Neural progenitor cell (in vitro differentiated cells): ENCODE measurements around a stretch of chr21.

DNA sequence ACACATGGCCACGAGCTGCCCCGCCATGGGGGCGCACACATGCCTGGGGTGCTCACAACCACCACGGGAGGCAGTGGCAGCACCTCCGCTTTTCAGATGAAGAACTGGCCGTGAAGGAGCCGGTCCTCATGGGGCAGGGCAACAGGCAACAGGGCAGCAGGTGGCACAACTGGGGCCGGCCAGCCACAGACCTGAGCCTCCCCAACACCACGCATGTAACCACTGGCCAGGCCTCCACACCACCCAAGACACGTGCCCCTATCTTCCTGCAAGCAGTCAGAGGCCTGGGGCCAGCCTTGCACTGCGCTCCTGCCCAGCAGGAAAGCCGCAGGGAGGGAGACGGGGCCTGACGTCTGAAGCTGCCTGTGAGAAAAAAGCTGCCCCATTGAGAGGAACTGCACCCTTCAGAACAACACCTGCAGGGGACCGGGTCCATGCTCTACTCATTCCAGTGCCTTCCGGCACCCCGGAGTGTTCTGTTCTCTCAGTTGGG lies 5403.8 kb upstream of the TPTE start:
- RAMPAGE, long total RNA = no peak

GRCh38 chr21:5127306-5127524 lies 5394.2 kb upstream of the TPTE start:
- RAMPAGE, long total RNA = no peak

DNA sequence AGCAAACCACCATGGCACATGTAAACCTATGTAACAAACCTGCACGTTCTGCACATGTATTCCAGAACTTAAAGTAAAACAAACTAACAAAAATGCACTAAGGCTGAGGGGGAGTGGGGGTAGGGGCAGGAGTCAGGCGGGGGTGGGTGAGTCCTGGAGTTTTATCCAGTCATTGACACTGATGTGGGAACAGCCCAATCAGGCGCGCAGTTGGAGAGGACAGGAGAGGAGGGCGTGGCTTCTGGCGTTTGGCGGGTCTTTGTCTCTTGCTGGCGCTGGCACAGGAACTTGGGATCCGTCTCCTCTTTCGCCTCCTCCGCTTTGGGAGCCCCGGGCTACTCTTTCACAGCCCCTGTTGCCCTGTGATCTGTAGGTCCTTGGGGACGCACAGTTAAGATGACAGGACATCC lies 4968.0 kb upstream of the TPTE start:
- RAMPAGE, long total RNA = no peak

DNA sequence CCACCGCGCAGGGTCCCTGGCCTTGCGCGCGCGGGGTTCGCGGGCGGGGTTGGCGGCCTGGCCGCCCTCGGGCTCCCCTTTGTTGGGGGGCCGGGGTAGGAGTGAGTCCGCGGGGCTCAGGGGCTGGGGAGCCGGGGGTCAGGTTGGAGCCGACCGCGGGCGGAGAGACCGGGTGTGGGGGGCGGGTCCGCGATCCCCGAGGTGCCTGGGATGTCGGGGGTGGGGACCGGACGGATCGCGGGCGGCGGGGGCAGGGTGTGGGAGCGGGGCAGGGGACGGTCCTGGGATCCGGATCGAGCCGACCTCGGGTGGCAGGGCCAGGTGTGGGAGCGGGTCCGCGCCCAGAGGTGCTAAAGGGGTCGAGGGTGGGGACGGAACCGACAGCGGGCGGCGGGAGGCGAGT lies 4410.0 kb upstream of the TPTE start:
- RAMPAGE, long total RNA = no peak

DNA sequence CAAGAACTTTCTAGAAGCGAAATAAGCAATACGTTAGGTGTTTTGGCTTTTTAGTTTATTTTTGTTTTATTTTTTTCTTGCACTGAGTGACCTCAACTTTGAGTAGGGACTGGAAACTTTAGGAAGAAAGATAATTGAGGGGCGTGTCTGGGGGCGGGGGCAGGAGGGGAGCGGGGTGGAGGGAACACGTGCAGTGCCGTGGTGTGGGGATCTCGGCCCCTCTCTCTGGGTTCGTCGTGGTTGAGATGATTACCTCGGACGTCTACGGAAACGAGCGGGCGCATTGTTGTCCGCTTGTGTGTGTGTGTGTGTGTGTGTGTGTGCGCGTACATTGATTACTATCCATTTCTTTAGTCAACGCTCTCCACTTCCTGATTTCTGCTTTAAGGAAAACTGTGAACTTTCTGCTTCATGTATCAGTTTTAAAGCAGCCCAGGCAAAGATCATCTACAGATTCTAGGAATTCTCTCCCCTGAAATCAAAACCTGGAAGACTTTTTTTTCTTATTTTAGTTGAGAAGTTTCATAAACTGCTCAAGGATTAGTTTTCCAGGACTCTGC lies 4399.7 kb upstream of the TPTE start:
- RAMPAGE, long total RNA = no peak

DNA sequence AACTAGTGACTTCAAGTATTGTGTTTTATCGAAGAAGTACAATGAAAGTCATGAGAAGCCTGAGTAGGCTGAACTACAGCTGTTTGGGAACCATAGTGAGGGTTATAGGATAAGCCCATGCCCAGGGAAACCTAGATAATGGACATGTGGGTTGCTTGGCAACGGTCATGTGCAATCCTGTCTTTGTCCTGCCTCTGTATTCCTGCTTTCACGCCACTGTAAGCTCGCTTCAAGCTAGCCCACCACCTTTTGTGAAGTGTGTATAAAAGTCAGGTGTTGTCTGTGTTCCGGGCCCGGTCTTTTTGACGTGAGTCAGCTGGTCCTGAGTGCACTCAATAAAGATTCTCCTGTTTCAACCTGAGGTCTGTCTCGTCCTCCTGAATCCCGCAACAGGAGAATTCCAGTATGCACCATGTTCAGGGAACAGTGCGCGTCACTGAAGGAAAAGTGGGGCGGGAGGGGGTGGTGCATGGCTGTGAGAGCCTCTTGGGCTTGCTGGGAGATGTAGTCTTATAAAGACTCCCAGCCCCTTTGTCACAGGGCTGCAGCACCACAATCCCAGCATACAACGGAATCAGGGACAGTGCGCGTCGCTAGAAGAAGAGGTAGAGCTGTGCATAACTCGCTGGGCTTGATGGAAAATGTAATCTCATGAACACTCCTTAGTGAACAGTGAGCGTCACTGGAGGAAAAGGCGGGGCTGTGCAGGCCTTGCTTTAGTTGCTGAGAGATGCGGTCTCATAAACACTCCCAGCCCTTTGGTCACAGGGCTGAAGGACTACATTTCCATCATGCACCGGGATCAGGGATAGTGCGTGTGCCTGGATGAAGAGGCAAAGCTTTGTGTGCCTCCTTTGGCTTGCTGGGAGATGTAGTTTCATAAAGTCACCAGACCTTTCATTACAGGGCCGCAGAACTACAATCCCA lies 4152.2 kb upstream of the TPTE start:
- RAMPAGE, long total RNA = no peak

DNA sequence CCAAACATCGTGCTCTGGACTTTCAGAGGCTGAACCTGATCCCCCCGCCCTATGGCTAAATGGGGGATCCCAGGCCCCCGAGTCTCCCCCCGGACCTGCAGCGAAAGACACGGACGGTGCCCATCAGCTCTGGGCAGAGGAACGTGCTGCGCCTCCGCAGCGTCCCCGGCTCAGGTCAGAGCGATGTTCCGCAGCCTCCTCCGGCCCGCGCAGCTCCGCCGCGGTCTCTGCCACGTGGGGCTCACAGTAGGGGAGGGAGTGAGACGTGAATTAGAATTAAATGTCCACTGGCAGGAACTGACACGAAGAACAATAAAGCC lies 4053.1 kb upstream of the TPTE start:
- RAMPAGE, long total RNA = no peak

DNA sequence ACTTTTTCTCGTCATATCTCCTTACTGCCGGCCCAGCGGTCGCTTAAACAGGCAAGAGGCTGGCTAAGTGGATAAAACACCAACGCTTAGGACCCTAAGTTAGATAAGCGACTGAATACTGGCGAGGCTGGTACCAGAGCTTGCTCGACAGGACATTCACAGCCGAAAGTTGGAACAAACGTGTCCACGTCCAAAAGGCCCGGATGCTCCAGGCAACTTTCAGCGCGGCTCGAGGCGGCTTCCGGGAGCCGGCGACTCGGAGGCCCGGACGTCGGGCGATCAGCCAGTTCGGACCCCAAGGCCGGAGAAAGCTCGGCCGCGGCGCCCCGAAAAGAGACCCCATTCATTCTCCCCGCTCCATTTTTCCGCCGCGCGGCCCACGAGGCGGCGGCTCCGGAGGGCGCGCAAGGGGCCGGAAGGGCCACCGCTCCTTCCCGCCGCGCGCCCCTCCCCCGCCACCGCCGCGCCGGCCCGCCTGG lies 4022.8 kb upstream of the TPTE start:
- RAMPAGE, long total RNA = no peak

DNA sequence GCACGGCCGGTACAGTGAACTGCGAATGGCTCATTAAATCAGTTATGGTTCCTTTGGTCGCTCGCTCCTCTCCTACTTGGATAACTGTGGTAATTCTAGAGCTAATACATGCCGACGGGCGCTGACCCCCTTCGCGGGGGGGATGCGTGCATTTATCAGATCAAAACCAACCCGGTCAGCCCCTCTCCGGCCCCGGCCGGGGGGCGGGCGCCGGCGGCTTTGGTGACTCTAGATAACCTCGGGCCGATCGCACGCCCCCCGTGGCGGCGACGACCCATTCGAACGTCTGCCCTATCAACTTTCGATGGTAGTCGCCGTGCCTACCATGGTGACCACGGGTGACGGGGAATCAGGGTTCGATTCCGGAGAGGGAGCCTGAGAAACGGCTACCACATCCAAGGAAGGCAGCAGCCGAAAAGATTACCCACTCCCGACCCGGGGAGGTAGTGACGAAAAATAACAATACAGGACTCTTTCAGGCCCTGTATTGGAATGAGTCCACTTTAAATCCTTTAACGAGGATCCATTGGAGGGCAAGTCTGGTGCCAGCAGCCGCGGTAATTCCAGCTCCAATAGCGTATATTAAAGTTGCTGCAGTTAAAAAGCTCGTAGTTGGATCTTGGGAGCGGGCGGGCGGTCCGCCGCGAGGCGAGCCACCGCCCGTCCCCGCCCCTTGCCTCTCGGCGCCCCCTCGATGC lies 2267.3 kb upstream of the TPTE start:
- RAMPAGE, long total RNA = no peak

DNA sequence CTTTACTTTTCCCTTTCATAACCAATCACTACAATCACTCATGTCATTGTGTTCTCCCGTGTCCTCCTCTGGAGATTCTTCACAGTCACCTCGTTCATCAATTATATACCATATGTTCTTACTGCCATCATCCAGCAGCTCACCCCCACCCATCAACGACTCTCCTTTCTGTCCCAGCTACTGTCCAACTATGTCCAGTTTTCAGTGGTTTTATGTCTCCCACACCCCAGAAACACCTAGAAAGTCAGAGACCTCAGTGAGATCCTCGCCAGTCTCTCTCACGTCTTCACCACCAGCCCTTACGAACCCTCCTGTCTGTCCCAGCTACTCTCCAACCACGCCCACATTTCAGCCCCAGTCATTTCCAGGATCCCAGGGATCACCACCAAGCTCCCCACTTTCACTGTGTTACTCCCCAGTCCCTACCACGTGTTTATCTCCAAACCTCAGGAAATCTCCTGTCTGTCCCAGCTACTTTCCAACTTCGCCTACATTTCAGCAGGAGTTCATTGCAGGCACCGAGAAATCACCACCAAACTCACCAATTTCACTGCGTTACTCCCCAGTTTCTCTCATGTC lies 1529.9 kb upstream of the TPTE start:
- RAMPAGE, long total RNA = no peak

DNA sequence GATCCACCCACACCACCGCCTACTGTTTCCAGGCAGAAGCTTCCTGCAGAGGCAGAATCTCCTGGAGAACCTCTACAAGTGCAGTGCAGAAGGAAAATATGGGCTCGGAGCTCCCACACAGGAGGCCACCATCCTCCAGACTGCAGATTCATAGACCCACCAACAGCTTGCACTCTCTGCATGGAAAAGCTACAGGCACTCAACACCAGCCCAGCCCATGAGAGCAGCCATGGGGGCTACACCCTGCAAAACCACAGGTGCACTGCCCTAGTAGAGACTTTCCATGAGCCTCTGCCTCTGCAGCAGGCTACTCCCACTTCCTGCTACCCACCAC lies 284.1 kb downstream of the POTED start:
- RAMPAGE, long total RNA = no peak

GRCh38 chr21:14076450-14077169 lies 134.1 kb downstream of the LIPI start:
- RAMPAGE, long total RNA = no peak

GRCh38 chr21:14273551-14274532 lies 57.9 kb downstream of the RBM11 start:
- RAMPAGE, long total RNA = no peak

GRCh38 chr21:14543861-14544643 lies 2.1 kb downstream of the SAMSN1 start:
- RAMPAGE, long total RNA = no peak

GRCh38 chr21:14967115-14967783 lies 97.6 kb downstream of the NRIP1 start:
- RAMPAGE, long total RNA = no peak

GRCh38 chr21:14991001-14991878 lies 73.6 kb downstream of the NRIP1 start:
- RAMPAGE, long total RNA = no peak

DNA sequence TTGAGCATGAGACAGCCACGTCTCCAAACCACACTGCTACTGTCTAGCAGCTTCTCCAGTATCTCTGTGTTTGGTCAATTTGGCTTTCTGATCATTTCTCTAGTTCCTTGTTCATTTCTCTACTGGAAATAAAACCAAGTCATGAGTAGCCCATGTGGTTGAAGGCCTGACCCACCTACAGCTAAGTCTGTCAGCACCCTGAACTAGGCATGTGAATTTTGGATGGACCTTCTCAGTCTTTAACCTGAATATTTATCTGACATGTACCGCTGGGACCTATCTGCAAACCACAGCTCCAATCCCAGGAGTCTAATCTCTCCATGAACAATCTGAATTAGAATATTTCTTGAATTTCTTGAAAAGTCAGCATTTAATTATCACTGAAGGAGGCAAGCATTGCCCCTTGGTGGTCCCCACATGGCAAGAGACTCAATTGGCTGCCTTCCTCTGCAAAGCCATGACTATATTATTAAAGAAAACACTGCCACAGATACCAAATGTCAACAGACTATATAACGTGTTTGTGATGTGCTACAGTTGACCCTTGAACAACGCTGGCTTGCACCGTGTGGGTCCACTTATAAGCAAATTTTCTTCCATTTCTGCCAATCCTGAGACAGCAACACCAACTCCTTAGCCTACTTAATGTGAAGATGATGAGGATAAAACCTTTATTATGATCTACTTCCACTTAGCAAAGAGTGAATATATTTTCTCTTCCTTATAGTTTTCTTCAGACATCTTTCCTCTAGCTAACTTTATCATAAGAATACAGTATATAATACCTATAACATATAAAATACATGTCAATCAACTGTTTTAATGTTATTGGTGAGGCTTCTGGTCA lies 66.6 kb downstream of the NRIP1 start:
- RAMPAGE, long total RNA = no peak

- RAMPAGE, long total RNA = no peak
These were observed 7.5 kb downstream of the NRIP1 start for GRCh38 chr21:15057198-15057738.

DNA sequence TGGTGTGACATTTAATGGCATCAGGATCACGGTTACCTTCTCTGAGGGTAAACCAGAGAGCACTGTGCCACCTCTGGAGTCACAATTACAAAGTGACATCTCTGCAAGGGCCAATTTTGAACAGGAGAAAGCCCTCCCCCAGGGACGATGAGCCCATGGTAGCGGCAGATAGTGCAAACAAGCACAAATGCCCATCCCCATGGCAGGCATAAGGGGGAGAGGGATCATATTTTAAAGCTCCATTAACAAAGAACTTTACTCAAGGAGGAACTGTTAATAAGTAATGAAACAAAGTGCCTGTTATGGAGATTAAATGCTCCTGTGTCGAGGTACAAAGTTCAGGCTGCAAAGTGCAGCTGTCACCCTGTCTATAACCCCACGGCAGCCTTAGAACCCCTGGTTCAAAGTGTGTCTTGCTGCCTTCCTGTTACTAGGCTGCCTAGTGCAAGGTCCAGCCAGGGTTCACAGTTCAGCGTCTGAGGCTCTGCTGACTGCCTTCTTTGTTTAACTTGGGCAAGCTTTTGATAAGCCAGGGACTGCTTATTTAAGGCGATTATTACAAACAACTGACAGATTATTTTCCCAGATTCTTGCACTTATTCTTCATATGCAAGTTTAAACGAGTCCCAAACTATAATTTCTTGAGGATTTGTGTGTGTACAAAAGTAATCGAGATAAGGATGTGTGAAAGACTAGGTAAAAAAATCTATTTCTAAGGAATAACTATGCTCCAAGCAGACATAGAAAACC lies 75.7 kb upstream of the NRIP1 start:
- RAMPAGE, long total RNA = no peak

DNA sequence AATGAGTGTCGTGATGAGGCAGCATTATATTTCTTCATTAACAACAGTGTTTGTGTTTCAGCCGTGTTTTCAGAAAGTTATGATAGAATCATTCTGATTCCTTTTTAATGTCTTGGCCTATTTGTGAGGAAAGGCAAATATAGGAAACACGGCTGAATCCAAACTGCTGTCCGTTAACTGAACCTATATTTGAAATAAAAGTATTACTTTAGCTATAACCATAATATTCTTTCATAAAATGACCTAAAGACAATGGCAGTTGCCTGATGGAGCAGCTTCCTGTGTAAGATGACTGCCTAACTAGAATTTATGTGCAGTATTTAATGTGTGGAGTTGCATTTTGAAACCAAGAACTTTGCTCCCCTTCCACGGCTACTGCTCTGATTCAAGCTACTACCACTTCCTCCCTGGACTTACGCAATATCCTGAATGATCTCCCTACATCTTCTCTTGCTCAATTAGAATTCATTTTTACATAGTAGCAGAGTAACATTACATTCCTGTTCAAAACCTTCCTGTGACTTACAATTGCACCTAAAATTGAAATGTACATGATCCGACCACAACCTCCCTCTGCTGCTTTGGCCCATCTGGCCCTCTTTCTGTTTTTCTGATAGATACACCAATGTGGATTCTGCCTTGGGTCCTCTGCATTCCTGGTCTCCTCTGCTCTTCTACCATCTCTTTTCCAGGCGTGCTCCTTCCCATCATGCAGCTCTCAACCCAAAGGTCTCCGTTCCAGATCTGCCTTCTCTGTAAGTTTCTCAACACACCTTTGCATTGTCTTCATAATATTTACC lies 47.6 kb upstream of the USP25 start:
- RAMPAGE, long total RNA = no peak